H4 (cell line): ENCODE data around the gene MAP2K6.

GRCh38 chr17:68776844-68777515 is 175.8 kb upstream of the FAM20A start:
- RAMPAGE, long total RNA = no peak

DNA sequence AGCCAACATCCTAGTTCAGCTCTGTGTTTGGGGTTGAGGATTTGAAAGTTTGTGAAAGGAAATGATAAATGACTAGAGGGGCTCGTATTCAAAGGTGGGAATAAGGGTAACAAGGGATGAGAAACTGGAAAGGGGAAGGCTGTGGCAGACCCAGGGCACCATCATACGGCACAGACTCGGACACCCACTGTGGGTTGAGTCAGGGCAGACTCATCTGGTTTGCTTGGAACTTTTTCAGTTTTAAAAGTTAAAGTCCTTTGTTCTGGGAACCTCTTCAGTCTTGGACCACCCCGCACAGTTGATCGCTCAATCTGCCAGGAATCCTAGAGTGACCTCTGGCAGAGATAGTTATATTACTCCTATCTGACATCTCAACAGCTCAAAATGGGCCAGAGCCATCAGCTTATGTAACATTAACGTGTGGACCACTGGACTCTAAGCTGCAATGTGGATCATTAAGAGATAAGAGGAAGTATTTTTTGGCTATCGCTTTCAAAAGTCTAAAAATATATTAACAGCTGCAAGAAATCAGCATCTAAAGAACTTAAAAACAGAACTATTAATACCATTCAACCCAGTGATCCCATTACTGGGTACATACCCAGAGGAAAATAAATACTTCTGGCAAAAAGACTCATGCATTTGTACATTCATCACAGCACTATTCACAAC is 164.2 kb downstream of the ABCA8 start:
- RAMPAGE, long total RNA = no peak

DNA sequence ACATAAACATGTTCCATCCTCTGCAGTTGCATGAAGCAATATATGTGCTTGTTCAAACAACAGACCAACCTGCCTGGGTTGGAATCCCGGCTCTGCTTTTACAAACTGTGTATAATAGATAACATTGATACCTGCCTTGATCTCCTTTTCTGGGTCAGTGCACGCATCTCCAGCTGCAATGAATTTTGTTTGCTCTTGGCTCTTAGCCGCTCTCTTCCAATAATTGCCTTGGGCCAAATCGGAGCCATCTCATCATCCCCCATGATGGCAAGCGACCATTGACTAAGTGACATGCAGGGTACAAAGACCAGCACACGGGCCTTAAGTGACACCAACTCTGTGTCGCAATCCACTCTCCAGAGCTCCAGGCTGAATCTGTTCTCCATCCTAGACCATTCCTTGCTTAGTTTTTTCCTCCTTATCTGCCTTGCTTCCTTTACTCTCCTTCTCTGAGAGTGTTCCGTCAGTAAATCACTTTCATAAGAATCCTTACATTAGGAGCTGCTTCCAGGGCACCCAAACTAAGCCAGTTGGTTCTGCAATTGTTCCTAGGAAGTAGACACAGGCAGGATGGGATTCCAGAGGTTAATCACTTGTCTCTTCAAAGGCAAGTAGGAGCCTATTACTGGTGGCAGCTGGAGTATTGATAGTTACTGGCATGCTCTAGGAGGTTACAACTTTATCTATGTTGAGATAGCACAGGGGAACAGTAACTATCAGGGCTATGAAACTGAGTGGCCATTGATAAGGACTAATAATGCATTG is 134.2 kb downstream of the ABCA8 start:
- RAMPAGE, long total RNA = no peak

GRCh38 chr17:68993126-68993884 is 38.1 kb upstream of the ABCA8 start:
- RAMPAGE, long total RNA = no peak

GRCh38 chr17:69117712-69118526 is 23.8 kb downstream of the ABCA6 start:
- RAMPAGE, long total RNA = no peak

GRCh38 chr17:69147315-69148070 is 5.8 kb upstream of the ABCA6 start:
- RAMPAGE, long total RNA = no peak

- RAMPAGE, long total RNA = no peak
These were observed 1.0 kb downstream of the ABCA5 start for GRCh38 chr17:69325851-69326382.

DNA sequence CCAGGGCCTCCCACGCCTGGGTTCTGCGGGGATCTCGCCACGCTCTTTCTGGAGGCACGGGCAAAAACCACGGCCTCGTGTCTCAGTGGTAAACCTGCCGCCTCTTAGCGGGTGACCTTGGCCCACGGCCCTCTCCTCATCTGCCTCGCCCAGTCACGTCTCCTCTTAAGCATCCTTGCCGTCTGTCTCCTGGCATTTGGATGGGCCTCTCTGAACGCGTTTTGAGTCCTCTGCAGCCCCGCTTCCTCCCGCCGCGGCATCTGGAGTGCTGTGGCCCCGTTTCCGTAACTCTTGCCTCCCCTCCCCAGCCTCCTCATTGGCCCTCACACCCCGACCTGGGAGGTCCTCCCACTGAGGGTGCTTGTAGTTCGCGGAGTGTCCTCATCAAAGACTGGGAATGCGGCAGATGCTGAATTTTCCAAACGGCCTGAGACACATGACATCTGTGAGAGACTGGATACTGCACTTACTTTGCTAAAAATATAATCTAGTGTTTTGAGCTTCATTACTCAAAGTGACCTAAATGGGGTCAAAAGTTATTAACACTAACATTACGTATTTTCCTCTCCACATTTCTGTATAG is 570 bp upstream of the ABCA5 start:
- RAMPAGE, long total RNA = no peak

DNA sequence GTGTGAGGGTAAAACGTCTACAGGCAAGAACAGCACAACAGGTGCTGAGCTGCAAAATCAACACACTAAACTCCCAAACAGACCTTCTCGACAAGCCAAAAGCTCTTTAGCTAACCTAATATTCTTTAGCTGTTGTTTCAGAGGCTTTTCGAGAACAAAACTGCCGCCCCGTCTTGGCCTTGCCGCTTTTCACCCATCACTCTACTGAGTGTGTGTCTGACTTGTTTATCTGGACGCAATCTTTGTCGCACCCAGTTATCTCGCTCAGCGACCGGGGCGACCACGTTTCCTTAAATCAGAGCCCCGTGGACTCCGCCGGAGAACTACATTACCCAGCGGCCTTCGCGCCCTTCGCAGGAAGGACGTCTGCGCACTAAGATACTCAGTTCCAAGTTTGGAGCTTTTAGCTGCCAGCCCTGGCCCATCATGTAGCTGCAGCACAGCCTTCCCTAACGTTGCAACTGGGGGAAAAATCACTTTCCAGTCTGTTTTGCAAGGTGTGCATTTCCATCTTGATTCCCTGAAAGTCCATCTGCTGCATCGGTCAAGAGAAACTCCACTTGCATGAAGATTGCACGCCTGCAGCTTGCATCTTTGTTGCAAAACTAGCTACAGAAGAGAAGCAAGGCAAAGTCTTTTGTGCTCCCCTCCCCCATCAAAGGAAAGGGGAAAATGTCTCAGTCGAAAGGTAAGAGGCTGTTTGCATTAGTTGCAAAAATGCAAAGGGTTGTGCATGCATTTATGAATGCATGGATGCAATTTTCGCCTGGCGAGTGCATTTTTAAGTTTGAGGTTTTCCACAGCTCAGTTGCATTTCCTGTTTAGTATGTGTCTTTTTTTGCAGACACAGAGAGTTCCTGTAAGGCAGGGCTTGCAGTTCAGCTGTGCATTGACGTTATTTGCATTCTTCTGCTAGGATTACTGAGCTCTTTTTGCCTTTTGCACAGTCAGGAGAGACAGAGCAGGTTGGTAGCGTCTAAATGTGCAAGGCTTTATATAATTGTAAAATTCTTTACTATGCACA is at the start of gene MAP2K6:
TSS of gene MAP2K6 (plus strand) at position 385 of the 1,024 bp plus-strand sequence.
- RAMPAGE, long total RNA = start-site peak on the plus strand centred at position 411 of the sequence, 41 bp wide, 11 reads

DNA sequence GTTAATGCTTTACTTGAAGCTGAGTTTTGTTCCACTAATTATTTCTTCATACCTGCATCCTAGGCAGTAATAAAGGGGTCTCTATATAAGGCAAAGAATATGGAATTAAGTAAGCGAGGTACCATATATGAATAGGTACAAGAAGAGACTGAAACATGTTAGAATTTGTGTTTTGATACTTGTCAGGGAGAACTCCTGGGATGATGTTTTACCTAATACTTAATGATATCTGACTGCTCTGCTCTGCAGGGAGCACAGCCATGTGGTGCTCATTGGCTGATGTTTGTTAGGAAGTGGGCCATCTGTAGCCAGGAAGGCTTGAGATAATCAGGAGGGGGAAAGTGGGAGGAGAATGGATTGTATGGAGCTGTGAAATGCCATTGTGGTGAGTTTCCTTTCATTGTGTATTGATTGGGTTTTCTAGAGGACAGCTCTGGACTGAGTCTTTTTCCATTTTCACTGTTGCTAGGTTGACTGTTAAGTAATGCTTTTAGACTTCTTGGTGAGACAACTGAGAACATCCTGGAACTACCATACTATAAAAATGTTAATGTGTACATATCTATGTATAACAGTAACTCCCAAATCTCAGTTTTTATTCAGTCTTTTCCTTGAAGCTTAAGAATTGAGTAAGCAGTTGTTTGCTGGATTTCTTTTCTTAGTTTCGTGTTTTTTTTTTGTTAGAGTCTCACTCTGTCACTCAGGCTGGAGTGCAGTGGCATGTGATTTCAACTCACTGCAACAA is 52.8 kb downstream of the MAP2K6 start:
- RAMPAGE, long total RNA = no peak

DNA sequence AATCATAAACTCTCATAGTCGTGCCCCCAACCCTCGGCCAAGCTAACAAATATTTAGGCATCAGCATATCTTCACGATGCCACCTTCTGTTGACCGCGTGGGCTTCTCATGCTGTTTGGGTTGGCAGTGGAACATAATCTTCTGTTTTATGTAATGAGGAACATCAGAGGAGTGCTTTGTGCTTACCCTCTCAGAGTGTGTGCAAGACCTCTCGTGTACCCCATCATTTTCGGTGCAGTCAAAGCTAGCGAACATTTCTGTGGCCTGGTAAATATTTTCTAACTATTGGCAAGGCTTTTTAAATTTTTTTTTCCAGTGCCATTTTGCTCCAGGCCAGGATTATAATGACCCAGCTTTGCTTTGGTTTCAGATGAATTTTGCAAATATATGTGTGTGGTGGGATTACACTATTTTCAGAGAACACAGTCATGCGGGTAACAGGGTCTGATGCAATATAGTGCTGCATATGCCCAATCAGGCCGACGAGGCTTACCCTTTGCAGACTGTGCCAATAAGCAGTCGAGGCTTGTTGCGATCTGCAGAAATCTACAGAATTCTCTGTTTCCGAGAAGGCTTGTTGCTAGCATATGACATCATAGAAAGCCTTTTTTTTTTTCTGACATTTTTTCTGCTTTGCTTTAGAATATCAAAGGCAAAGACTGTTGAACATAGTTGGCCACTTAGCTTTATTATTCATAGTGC is 86.9 kb downstream of the MAP2K6 start:
- RAMPAGE, long total RNA = no peak

- RAMPAGE, long total RNA = no peak
These were observed 174.4 kb upstream of the KCNJ16 start for GRCh38 chr17:69900596-69901018.

DNA sequence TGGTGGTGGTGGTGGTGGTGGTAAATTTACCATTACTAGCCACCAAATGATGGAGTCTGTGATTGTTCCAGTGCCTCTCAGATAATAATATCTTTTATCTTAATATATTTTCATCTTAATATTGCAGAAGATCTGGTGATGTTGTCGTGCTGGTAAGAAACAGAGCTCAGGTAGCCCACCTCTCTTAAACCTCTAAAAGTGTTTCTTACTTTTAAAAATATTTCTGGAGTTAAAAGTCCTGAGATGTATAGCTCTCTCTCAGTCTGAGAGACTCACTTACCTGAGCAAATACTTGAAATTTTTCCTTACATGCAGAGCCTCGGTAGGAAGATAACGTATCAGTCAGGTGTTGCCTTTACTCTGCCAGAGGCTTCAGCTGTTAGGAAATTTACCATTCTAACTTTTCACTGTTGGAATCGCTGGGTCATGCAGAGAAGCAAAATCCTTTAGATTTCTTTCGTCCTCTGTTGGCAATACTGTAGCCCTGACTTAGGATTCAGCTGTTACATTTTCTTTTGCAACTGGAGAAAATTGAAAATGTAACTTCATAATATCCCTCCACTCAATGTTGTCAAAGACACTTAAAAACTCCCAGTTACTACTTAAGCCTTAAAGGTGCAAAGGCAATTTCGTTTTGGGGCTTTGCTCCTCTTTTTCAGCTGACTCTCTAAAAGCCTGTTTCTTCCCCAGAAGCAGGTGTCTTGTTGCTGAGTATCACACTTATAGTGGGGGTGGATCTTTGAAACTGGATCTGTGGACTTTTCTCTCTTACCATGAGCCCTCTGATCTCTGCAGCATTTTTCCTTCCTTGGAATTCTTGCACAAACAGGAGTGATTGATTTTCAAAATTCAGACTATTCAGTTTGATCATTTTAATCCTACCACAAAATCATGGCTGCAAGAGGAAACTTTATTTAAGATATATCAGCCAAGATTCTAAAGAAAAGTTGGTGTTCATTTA is 19.9 kb upstream of the KCNJ16 start:
- RAMPAGE, long total RNA = no peak

GRCh38 chr17:70074232-70074636 is 791 bp upstream of the KCNJ16 start:
- RAMPAGE, long total RNA = no peak

DNA sequence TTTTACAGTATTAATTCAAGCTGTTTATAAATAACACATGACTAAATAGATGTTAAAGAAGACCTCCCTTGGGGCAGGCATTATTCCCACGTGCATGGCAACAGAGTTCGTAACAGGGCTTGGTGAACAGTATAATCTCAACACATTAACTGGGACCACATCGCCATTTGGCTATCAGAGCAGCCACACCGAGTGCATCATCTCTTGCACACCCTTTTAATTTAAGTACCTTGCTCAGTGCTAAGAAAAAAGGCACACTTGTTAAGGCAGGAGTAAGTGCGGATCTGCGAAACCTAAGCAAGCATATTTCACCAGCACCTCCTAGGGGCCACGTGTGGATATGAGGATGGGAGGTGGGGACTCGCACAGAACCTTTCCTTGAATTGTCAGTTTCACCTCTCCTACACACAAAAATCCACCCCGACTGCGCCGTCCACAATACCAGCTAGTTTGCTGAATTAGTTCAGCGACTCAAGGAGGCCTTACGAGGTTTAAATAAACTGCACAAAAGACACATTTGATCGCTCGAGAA is 1.4 kb upstream of the KCNJ2 start:
- RAMPAGE, long total RNA = no peak

DNA sequence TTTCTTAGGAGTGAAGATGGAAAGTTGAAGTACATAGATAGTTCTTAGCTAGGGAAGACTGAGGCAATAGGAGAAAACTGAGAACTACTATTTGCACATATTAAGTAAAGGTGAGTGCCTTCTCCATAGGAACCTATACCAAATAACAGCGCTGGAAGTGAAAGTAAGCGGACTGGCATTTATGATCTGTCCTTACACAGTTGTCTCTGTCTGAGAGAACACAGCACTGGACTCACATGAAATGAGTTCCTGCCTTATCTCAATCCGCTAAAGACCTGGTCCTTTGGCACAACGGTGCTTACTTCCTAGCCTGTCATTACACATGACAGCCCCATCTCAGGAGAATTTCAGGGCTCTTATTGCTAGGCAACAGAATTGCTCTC is 4.2 kb downstream of the KCNJ2 start:
- RAMPAGE, long total RNA = no peak

DNA sequence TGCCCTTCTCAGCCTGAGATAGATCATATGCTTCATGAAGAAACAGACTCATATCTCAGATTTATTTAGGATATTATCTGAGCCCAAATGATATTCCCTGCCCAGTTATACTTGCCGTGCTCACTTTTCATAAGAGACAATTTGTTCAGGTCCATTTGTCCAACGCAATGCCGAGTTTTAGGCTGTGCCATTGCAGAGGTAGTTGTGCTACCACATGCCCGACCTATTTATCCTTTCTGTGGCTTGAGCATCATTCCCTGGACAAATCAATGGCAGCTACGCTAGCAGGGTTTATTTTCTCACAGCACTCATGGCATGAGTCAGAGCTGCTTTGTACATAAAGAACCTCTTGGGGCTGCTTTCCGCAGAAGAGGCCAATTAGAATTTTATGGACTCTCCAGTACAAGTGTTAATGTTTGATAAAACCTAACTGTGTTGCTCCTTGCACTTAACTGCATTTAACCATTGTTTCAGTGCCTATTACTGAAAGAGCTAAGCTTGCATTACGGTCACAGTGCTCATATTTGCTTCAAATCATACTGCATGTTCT is 491.9 kb downstream of the KCNJ2 start:
- RAMPAGE, long total RNA = no peak

GRCh38 chr17:71441065-71441399 is 679.8 kb upstream of the SOX9 start:
- RAMPAGE, long total RNA = no peak

GRCh38 chr17:72117048-72117595 is 3.7 kb upstream of the SOX9 start:
- RAMPAGE, long total RNA = no peak

DNA sequence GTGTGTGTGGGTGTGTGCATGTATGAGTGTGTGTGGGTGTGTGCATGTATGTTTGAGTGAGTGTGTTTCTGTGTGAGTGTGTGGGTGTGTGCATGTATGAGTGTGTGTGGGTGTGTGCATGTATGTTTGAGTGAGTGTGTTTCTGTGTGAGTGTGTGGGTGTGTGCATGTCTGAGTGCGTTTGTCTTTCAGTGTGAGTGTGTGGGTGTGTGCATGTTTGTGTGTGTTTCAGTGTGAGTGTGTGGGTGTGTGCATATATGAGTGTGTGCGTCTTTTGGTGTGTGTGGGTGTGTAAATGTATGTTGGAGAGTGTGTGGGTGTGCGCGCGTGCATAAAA is 183.8 kb downstream of the SOX9 start:
- RAMPAGE, long total RNA = no peak